OVCAR3 (cell line): Measurements from ENCODE around the genes MMP21 and FANK1.

GRCh38 chr10:125316600-125316975, 288.7 kb upstream of the CTBP2 start:
- RRBS: no CpG with 5 or more reads among the region's 3 CpGs

GRCh38 chr10:125775569-125776118, at the start of gene MMP21:
TSS of gene MMP21 (minus strand) at chr10:125775821.
- RRBS: no CpG with 5 or more reads among the region's 25 CpGs

DNA sequence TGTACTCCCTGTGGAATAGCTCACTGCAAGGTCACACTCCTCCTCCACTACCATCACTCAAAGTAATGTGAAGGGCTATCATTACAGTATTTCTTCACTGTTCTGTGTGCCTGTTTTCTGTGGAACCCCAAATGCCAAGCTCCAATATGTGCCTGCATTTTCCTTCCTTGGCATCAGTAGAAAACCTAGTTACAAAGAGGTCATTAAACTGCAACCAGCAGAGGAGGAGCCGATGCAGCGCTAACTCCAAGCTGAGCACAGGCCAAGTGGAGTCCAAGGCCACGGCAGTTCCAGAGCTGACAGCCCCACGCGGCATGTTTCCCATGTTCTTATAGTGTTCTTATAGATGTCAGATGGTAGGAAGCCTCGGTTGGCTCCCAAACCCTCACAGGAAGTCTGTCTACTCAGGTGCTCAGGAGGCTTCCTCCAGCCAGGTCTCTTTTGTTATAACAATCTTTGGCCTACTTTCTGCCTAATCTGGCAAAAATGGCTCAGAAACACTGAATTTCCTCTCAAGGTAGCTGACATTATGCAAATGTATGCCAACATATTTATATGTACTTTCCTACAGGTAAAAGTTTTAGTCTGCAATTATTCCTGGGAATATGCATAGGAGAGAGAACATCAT, 21.6 kb downstream of the BCCIP start:
- RRBS: no CpG with 5 or more reads among the region's 6 CpGs

GRCh38 chr10:125879484-125880245, 1.4 kb downstream of the DHX32 start:
- RRBS: no CpG with 5 or more reads among the region's 7 CpGs

- RRBS: no CpG with 5 or more reads among the region's 6 CpGs
Observed at GRCh38 chr10:125892248-125892768, 4.1 kb upstream of the FANK1 start.

GRCh38 chr10:125896373-125897261, at the start of gene FANK1:
TSS of gene FANK1 (plus strand) at chr10:125896564.
- RRBS: 20% methylated on average over 36 of the region's 71 CpGs

GRCh38 chr10:126315795-126316233, 72.5 kb downstream of the ADAM12 start:
- RRBS: no CpG with 5 or more reads among the region's 8 CpGs

DNA sequence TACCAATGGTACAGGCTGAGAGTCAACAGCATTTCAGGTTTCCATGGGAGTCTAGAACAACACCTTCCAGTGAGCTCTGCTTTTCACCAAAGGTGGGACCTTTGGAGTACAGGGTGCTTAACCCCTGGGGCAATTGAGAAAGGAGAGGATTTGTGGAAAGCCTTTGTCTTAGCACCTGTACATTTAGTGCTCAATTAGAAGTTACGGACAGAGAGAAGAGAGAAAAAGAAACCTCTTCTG, 40.4 kb downstream of the ADAM12 start:
- RRBS: no CpG with 5 or more reads among the region's 1 CpG

- RRBS: no CpG with 5 or more reads among the region's 7 CpGs
Observed at GRCh38 chr10:126638599-126639063, 31.9 kb downstream of the C10orf90 start.

DNA sequence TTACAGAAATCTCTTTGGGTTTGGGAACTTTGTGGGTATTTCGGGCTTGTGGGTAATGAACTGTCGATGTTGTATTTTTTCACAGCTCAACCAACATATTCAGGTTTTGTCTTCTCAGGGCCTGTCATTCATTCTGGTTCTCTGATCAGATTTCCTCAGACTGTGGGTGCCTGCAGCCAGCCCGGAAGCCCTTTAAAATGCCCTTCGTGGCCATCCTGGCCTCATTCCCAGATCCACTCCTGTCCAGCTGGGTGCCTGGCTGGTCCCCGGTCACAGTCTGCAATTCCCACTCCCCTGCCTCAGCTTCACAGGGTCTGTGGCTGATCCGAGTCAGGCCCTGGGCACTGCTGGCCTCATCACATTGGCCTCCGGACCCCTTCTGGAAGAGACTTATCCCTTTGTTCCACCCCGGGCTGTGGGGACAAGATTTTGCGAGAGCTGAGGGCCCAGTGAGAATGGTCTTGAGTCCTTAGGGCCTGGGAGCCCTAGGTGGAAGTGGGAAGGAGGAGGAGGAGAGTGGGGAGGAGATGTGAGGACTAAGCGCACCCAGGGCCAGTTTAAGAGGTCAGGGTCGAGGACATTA, 12.1 kb downstream of the DOCK1 start:
- RRBS: 96% methylated on average over 4 of the region's 11 CpGs

DNA sequence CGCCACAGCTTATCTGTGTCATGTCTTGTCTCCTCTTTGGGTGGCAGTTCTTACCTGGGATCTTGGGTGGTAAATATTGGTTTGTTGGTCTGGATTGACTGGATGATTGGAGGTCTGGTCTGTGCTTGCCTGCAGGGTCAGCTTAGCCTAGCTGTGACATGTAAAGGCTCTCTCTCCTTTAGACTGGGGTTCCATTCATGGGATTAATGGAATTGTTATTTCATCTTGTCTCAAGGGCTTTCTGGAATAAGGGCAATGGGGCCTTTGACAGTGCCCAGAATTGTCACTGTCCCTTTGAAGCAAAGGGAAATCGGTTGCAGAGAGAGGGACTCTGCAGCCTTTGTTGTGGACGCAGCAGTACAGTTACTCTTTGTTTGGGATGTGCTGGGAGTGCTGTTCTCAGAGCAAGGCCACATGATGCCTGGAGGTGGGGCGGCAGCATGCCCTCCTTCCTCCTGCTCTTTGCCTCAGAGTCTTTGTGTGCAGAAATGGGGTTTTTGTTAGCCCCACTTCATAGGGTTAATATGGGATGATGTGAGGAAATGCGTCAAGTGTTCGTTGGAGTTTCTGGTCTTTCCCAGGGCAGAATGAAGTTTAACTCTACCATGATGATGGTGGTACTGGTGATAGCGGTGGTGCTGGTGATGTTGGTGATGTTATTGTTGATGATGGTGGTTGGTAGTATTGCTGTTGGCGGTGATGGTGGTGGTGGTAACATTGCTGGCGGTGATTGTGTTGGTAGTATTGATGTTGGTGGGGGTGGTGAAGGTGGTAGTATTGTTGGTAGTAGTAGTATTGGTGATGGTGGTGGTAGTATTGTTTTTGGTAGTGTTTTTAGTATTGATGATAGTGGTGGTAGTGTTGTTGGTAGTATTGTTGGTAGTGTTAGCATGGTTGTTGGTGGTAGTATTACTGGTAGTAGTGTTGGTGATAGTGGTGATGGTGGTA, 45.3 kb downstream of the DOCK1 start:
- RRBS: no CpG with 5 or more reads among the region's 9 CpGs

- RRBS: no CpG with 5 or more reads among the region's 17 CpGs
Observed at GRCh38 chr10:127013101-127014057, 108.2 kb downstream of the DOCK1 start.

- RRBS: no CpG with 5 or more reads among the region's 15 CpGs
Observed at GRCh38 chr10:127734562-127735264, 2.3 kb upstream of the FOXI2 start.

GRCh38 chr10:127888898-127889054, 4.0 kb downstream of the CLRN3 start:
- RRBS: no CpG with 5 or more reads among the region's 6 CpGs

GRCh38 chr10:127926403-127926948, 19.6 kb downstream of the PTPRE start:
- RRBS: no CpG with 5 or more reads among the region's 10 CpGs

GRCh38 chr10:128103046-128103567, 23.1 kb downstream of the MKI67 start:
- RRBS: no CpG with 5 or more reads among the region's 11 CpGs

GRCh38 chr10:128106812-128107212, 19.4 kb downstream of the MKI67 start:
- RRBS: no CpG with 5 or more reads among the region's 7 CpGs

GRCh38 chr10:128108186-128108804, 17.9 kb downstream of the MKI67 start:
- RRBS: no CpG with 5 or more reads among the region's 9 CpGs

DNA sequence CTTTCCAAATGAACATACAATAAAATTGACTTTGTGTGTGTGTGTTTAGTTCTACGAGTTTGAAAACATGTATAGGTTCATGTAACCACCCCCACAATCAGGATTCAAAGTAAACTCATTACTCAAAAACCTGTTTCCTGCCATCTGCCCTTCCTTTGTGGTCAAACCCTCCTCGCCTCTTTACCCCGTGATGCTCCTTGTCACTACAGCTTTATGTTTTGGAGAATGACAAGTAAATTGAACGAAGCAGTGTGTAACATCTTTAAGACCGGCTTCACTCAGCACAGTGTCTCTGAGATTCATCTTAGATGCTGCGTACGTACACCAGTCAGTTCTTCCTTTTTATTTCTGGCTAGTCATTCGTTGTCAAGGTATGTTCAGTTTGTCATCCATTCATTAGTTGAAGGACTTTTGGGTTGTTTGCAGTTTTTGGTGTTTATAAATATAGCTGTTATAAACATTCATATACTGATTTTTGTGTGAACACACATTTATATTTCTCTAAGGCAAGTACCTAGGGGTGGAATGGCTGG, 54.7 kb upstream of the MKI67 start:
- RRBS: no CpG with 5 or more reads among the region's 8 CpGs

DNA sequence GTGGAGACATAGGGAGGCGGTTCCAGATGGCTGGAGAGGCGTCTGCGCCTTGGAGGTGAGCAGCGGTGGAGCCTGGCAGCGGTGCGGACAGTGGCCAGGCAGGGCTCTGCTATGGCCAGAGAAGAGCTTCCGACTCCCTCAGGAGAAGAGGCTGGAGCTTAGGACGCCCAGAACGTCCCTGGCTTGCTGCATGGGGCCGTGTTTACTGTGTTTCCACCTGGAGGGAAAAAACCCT, 447.0 kb upstream of the MKI67 start:
- RRBS: no CpG with 5 or more reads among the region's 10 CpGs